Vermiform appendix (tissue), 1 donor: ENCODE measurements around a stretch of chr14.

DNA sequence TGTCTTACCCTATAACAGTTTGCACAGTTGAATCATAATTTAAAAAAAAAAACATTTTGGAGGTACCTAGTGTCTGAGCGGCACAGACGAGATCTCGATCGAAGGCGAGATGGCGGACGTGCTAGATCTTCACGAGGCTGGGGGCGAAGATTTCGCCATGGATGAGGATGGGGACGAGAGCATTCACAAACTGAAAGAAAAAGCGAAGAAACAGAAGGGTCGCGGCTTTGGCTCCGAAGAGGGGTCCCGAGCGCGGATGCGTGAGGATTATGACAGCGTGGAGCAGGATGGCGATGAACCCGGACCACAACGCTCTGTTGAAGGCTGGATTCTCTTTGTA, 88.2 kb downstream of the C14orf39 start:
- PRO-cap = unidirectional peak, plus-strand start at position 97 of the sequence

- PRO-cap = no peak
Observed at GRCh38 chr14:60485114-60485431, 790 bp downstream of the C14orf39 start.

DNA sequence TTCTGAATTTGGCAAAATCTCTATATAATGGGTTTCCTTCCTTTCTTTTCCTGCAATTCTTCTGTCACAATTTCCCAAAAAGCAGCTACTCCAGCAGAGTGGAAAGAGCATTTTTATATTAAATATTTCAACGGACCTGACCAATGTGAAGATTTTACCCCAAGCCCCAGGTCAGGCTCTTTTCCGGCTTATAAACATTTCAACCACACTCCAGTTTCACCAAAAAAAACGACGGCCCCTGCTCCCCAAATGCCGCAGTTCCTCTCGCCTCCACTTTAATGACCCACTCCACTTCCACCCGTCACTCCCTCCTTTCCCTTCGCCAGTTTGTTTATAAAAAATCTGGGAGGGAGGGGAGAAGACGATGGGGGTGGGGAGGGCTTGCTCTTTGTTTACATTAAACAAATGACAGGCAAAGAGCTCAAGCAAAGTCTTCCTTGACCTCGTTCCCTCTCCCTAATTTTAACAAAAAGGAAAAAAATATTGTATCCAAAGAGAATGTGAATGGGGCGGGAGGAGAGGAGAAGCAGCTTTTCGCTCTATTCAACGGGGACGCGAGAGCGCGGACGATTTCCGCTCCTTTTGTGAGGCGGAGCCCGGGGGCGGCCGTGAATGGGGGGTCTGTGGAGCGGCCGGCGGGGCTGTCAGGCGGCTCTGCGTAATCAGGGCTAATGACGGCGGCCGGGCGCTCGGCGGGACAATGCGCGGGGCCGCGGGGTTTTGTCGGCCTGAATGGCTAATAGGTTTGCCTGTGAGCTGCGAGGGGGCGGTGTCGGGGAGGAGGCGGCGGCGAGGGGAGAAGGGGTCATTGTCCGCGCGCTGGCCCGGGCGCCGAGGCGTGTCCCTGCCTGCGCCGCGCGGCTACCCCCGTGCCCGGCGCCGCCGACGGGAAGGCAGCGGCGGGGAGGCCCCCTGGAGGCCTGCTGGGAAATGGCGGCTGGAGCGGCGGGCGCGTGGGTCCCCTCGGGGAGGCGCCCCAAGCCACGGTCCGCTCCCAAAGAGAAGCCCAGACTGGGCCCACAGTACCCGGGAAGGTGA, 5.6 kb downstream of the SIX6 start:
- PRO-cap = no peak

DNA sequence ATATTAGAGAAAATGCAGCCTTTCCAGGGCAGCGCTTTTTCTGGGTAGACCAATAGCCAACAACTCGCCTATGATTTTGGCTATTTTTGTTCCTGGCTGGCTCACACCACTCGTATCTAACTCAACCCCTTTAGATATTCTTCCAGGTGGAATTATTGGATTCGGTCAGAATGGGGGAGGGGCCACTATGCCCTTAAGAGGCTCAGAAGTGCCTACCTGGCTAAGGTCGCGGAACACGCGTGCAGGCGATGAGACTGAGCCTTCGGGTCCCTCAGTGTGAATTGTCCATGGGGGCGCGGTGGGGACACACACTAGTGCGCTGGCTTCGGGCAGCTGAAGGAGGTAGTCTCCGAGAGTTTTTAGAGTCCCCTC, 7.9 kb downstream of the SIX1 start:
- PRO-cap = no peak

GRCh38 chr14:60806415-60806752, 71.8 kb downstream of the MNAT1 start:
- PRO-cap = no peak

DNA sequence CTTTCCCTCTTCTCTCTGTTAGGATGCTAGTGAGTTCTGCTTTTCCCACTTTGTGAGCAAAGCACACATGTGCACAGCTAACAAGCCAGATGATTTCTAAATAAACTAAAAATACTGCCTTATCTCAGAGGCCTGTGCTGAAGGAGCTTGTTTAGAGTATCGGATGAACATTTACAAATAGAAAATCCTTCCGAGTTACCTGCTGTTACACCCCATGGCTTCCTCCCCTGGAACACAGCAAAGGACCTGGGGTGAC, 144.3 kb downstream of the SLC38A6 start:
- PRO-cap = no peak

DNA sequence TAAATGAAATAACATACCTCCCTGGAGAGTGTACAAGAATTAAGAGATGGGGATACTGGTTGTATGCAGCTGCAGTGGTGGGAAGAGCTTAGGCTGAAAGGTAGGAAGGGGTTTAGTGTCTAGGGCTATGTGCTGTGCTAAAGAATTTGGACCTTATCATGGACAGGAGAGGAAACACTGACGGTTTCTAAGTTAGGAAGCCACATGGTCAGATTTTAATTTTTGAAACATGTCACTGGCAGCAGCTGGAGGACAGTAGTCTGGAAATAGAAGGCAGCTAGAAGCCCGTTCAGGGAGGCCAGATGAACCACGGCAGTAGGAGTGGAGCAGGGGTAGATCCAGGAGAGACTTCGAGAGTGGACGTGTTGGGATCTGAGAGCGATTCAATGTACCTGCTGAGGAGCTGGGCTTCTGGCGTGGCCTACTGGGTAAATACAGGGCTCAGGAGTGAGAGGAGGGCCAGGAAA, 64.8 kb downstream of the PRKCH start:
- PRO-cap = no peak

DNA sequence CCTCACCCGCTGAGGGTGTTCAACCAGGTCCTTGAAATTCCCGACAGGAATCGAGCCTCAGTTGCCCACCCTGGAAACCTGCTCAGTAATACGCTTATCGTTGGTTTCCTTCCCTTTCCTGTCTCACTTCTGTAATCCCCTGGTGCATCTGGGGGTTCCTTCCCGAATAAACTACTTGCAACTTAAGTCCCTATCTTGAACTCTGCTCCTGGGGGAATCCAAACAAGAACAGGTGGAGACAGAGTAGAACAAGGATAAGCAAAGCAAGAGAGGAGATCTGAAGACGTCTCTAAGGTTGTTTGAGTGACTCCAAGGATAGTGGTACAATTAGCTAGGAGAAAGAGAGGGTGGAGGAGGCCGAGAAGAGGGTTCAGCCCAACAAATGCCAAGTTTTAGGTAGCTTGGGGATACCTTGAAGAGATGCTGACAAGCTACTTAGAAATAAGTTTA, 113.7 kb downstream of the PRKCH start:
- PRO-cap = no peak

DNA sequence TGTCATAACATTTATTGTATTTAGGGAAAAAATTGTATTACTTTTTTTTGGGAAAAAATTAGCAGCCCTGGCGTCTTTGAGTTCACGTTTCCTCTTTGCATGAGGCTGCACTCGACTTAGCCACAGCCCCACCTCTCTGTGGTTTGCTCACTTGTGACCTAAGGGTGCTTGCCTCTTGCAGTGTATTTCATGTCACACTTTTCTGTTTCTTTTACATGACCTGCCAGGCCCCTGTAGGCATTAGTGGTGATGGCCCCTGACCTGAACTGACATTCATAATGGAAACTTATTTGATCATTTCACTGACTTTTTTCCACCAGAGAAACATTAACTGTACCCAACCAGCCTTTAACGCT, 122.8 kb downstream of the PRKCH start:
- PRO-cap = no peak

- PRO-cap = no peak
Observed at GRCh38 chr14:61527641-61528170, 167.6 kb upstream of the HIF1A start.

DNA sequence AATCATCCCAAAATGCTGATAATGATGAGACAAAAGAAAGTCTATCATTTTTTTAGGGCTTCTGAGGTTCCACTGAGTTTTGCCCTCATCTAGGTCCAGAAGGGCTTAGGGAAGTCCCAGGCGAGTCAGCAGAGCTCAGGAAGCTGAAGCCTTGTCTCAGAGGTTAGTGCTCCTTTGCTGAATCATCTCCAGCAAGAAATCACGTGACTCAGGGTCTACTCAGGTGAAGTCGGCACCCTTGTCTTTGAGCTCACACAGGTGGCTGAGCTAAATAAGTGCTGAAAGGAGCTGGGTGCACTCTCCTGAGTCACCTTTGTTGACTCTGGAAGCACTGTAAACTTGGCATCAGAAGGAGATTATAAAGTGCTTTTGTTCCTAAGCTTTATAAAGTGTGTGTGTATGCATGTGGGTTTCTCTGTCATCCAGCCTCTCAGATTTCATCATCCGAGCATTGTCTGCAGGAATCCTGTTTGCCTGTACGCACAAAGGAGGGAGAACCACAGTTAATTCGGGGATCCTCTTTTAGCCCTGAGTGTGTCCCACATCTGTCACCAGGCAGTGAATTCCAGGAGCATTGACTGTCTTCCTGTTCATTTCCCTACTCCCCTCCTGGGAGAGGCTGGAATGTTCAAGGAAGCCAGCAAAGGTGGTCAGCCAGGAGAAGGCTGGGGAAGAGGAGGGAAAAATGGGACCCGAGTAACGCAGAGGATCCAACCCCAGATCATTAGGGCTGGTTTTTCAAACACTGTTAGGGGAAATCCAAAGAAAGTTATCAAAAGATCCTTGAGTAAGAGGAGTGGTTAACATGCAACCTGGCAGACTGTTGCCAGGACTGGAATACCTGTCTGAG, 157.7 kb upstream of the HIF1A start:
- PRO-cap = no peak

- PRO-cap = no peak
Observed at GRCh38 chr14:61561000-61561373, 134.3 kb upstream of the HIF1A start.

GRCh38 chr14:61562483-61563526, 132.5 kb upstream of the HIF1A start:
- PRO-cap = no peak

- PRO-cap = bidirectional peak, plus-strand start at chr14:61568859, minus-strand start at chr14:61568658
Observed at GRCh38 chr14:61567958-61569315, 126.9 kb upstream of the HIF1A start.

DNA sequence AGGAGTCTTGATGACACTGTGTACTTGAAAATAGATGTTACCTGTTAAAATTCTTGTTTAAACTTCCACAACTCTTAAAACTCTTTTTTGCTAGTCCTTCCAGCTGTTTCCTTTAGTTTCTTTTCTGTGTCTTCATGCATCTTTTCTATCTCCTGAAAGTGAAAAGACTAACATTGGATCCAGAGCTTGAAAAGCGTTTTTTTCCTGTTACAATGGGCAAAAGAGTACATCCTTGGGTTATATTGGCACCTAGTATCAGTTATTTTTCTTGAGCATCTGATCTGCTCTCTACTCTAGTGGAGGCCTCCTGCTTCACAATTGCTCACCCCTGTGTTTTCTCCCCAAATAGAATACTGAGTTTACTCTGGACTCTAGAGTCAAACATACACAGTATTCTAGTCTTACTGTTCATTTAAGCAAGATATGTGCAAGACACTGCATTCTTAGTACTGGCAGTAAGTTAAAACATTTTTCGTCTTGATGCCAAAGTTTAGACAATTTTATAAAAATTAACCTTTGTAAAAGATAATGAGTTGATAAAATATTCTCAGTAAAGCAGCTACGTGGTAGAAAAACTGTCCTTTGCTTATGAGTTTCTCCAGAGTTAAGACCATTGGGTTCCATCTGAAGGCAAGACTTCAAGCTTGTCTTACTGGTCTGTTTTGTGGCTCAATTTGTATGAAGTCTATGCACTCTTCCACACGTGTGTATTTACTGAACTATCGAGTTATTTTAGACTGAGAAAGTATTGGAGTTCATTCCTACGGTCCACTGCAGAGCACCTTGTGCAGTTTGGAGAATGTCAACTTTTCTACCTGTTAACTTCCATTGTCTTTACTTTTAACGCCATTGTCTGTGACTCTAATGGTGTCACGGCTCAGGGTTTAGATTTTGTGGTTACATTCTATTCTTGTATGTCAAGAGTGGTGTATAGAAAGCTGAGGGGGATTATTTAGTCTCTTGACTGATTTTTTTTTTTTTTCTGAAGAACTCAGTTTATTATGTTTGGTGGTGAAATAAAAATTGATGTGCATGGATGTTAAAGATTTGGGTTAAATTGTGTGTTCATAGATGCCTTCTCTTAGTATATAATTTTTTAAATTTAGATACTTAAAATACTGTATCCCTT, 3.5 kb downstream of the HIF1A start:
- PRO-cap = no peak

DNA sequence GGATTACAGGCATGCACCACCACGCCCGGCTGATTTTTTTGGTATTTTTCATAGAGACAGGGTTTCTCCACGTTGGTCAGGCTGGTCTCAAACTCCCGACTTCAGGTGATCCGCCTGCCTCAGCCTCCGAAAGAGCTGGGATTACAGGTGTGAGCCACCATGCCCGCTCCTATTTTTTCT, 20.8 kb upstream of the SNAPC1 start:
- PRO-cap = no peak

DNA sequence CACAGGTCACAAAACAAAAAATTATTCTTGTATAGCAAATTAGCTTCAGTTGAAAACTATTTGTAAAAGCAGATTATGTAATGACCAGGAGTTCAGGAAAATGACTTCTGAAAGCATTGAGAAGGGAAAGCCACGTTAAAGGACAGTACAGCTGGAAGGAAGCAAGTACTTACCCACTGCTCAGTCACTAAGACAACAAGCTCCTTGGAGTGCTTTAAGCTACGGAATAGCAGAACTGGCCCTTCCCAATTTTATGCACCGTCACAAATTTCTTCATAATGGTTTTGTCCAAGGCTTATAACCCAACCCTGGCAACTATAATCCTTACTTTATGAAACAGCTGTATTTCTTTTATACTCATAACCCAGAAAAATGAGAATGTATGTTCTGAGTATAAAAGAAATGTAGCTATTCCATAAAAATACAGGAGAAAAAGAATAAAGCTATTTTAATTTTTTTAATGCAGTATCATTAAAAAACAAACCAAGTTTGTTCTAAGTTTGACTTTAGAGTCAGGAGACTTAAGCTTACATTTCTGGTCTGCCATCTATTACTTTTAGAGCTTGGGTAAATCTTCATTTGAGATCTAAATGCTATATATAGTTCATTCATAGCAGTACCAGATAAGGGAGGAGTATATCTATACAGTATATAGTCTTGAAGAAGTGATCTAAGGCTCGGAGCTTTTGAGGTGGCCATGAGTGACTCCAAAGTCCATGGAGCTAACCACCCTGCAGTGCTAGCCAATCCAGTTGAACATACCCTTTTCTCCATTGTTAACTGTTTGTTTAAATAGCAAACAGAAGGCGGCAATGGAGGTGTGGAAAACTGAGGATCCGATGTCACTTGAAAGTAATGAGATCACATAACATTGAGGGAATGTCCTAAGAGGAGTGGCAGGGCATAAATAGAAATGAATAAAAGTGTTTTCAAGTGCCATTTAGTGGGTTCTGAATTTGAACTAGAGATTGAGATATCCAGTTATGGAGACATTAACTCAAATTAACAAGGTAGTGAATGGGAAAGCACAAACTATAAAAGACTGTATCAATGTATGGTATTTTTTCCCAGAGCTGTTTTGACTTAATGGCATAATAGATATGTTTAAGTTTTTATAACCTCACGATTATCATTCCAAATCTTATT, 12.6 kb upstream of the SNAPC1 start:
- PRO-cap = unidirectional peak, minus-strand start at position 189 of the sequence

DNA sequence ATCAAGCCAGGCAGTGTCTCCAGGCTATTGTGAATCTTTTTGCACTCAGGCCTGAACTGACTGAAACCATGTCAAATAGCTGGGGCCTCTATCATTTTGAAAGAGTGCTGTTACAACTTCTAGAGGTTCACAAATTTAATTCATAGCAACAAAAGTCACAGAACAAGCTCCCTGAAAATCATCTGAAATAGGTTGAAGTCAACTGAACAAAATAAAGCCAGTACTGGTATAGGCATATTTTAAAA, 49.1 kb upstream of the KCNH5 start:
- PRO-cap = unidirectional peak, minus-strand start at position 179 of the sequence

DNA sequence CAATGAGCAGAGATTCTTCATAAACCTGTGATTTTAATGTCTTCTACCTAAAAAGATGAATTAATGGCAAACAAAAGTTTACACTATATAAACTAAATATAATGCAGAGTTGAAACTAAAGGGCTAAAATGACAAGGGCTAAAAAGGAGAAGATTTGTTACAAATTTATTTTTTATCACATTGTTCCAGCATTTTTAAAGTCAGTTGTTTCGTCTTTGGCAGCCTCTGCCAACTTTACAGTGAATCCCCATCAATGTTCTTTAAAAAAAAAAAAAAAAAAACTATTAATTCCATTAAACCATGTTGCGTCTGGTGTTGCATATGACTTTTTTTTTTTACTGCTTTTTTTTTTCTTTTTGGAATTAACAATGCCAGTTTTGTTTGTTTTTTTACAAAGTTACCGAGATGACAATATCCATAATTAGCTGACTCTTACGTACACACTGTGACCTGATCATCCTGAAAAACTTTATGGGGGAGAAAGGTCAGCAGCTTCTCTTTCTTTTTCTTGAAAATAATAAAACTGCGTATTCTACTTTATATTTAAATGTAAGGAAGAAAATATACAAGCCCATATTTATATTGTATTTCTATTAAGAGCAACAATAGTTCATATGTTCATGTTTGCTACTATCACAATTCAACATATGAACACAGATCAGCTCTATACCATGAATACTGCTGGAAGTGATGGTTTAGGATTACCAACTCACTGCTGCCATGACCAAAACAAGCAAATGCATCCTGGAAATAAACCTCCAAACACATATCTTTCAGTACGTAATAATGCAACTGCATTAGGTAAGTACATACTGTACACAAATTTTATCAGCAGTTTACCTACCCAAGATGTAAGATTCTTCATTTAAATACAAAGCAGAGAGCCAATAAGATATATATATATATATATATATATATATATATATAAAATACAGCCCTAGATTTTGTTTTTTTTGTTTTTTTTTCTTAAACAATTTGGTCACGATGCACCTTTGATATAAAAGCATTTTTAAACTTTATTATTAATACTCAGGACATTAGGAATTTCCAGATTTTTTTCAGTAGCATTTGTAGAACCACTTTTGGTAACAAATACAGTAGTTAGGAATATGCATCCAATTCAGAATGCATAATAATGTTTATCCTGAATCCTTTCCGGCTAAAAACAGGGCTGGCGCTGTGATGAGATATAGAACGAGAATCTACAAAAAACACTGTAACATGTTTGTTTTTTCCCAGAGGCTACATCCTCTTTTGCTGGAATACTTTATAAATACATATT, 55.4 kb upstream of the GPHB5 start:
- PRO-cap = no peak

GRCh38 chr14:63650138-63650751, 8.6 kb upstream of the WDR89 start:
- PRO-cap = bidirectional peak, plus-strand start at chr14:63650659, minus-strand start at chr14:63650478